ENCODE results near the gene FAM32A.

- PRO-cap = no peak
- RAMPAGE, long total RNA, 2 experiments = no peak in any of the 2 experiments
These were observed 4.2 kb upstream of the EPHX3 start for GRCh38 chr19:15236328-15236919.

DNA sequence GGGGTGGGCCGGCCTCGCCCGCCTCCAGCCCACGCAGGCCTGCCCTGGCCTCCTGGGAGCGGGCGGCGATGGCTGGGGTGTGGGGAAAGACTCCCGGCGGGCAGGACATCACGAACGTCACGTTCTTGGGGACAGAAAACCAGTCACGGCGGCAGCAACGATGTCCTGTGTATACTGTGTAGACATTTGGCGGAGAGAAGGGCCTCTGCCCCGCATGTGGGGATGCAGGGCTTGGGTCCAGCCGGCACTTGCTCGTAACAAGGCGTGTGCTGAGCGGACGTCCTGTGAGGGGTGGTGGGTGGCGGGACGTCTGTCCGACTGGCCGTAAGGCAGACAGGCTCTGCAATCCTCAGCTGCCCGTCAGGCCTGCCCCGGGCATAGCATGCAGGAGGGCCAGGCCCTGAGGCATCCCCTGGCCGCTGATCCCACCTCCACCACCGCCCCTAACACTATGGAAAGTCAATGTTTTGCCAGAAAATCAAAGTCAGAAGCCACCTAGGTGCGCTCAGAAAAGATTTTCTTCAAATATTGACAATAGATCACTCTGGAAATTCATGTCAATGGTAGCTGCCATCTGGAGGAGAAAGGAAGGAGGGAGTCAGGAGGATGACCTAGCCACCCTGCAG lies 5.7 kb upstream of the EPHX3 start:
- PRO-cap = no peak
- RAMPAGE, long total RNA, 2 experiments = no peak in any of the 2 experiments

- PRO-cap = no peak
- RAMPAGE, long total RNA, 2 experiments = no peak in any of the 2 experiments
These were observed 11.1 kb upstream of the EPHX3 start for GRCh38 chr19:15243219-15243776.

GRCh38 chr19:15243910-15244624 lies 11.8 kb upstream of the EPHX3 start:
- PRO-cap = no peak
- RAMPAGE, long total RNA, 2 experiments = no peak in any of the 2 experiments

- PRO-cap = no peak
- RAMPAGE, long total RNA, 2 experiments = no peak in any of the 2 experiments
These were observed 33.5 kb upstream of the EPHX3 start for GRCh38 chr19:15265781-15266057.

- PRO-cap = no peak
- RAMPAGE, long total RNA, 2 experiments = no peak in any of the 2 experiments
These were observed 49.1 kb upstream of the EPHX3 start for GRCh38 chr19:15281300-15281858.

GRCh38 chr19:15283531-15284090 lies 48.7 kb downstream of the BRD4 start:
- PRO-cap = no peak
- RAMPAGE, long total RNA, 2 experiments = no peak in any of the 2 experiments

DNA sequence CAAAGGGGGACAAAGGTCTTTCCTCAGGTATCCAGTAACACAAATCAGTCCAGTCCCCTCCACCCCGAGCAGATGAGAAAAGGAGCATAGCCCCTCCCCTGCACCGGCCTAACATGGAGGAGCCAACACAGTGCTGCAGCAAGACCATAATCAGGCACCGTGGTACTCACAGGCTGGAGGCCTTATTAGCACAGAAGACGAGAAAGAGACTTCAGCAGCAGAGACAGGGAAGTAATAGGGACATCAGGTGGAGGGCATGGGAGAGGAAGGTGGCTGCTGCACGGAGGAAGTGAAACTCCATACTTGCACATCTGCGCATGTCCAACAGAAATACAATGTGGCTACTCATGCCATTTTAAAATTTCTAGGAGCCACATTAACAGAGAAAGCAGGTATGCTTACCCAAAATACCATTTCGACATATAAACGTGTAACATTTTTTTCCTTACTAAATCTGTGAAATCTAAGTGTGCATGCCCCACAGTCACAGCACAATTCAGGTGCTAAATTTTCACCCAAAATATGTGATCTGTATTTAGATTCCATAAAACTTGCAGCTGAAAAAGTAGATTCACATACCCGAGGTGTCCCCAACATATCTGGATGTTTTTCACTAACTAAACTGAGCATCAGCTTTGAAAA lies 46.1 kb downstream of the BRD4 start:
- PRO-cap = no peak
- RAMPAGE, long total RNA, 2 experiments = no peak in any of the 2 experiments

- PRO-cap = no peak
- RAMPAGE, long total RNA, 2 experiments = no peak in any of the 2 experiments
These were observed 45.2 kb downstream of the BRD4 start for GRCh38 chr19:15287253-15287464.

DNA sequence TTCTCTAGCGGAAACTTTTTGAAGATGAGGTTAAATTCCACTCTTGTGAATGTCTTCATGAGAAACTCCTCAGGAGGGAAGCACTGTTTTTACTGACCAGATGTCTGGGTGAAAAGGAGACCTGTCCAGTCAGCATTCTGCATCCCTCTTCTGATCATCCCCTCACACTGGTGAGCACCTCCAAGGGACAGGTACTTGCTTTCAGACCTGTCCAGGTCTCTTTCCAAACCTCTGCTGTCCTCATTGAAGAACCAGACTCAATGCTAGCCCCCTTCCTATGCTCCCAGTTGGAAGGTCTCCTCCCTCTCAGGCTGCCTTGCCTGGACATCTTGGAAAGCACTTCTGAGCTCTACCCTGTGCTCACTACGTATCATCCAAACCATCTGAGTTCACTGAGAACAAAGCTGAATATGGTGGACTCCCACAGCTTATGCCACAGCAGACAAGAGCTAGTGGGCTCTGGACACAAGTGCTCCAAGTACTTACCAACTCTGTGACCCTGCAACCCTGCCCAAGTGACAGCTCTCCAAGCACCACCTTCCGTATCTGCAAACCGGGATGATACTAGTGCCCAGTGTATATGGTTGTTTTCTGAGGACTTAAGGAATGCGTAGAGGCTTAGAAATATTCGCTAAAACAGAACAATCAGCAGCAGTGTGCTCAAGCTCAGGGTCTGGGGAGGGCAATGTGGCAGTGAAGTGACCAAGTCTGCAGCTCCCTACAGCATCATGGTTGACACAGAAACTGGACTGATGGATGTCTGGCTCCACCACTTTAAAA lies 15.5 kb downstream of the BRD4 start:
- PRO-cap = no peak
- RAMPAGE, long total RNA, 2 experiments = no peak in any of the 2 experiments

DNA sequence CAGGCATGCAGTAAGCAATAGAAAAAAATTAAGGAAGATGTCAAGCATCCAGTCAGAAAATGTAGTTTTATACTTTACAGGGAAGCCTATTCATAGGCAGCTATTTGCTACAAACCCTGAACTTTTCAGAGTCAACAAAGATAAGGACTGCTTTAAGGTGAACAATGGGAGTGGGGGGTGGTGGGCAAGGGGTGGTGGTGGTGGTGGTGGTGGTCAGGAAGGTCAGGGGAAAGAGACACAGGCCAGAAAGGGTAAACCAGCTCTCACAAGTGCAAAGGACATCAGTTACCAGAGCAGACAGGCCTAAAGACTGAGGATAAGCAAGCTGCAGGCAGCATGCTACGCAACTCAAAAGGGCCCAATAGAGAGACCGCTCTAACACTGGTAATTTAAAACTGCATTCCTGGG lies 14.9 kb downstream of the BRD4 start:
- PRO-cap = no peak
- RAMPAGE, long total RNA, 2 experiments = no peak in any of the 2 experiments

GRCh38 chr19:15551080-15551719 lies 42.9 kb downstream of the CYP4F22 start:
- PRO-cap = no peak
- RAMPAGE, long total RNA, 2 experiments = no peak in any of the 2 experiments

DNA sequence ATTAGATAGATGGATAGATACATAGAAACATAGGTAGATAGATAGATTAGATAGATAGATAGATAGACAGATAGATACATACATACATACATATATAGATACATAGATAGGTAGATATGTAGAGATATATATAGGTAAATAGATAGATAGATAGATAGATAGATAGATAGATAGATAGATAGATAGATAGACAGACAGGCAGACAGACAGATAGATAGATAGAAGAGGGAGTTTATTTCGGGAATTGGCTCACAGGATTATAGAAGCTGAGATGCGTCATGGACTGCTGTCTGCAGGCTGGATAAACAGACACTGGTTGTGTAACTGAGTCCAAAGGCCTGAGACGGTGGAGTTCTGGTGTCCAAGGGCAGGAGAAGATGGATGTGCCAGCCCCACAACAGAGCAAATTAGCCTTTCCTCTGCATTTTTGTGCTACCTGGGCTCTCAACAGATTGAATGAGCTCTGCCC lies 2.6 kb downstream of the CYP4F3 start:
- PRO-cap = no peak
- RAMPAGE, long total RNA, 2 experiments = no peak in any of the 2 experiments

DNA sequence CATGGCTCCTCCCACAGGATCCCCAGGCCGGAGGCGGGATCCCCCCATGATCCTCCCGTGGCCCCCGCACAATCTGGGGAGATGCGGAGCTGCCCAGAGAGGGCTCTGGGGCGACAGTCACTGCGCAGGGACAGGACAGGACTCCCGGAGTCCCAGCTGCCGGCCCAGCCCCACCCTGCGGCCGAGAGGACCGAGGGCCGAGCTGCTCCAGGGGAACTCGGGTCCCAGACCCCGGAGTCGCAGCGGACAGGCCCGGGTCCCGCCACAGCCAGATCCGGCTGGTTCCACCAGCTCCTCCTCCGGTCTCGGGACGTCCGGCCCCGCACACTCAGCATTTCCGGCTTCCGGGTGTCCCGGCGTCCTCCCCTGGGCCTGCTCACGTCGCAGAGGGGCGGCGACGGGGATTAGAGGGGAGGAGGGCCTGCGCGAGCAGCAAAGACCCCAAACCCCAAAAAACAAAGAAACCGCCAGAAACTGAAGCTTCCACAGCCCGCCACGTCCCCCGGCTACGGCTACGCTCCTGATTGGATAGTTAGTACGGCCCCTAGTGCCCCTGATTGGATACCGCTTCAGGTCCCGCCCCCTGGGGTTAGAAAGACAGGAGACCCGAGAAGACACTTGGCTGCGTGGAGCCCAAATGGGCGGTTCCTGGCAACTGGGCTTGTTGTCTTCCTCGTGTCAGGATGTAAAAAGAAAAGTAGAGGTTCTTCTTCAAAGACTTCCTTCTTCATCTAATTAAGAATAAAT lies 21.3 kb upstream of the OR10H1 start:
- PRO-cap = bidirectional peak, plus-strand start at position 636 of the sequence, minus-strand start at position 508 of the sequence
- RAMPAGE, long total RNA, 2 experiments = no peak in any of the 2 experiments

GRCh38 chr19:16001645-16001980 lies 52.8 kb downstream of the OR10H4 start:
- PRO-cap = no peak
- RAMPAGE, long total RNA, 2 experiments = no peak in any of the 2 experiments

GRCh38 chr19:16069609-16070186 lies 6.6 kb upstream of the TPM4 start:
- PRO-cap = no peak
- RAMPAGE, long total RNA, 2 experiments = no peak in any of the 2 experiments

GRCh38 chr19:16075744-16076412 lies 417 bp upstream of the TPM4 start:
- PRO-cap = unidirectional peak, plus-strand start at chr19:16076111; bidirectional peak, plus-strand start at chr19:16076135, minus-strand start at chr19:16076180; bidirectional peak, plus-strand start at chr19:16076468, minus-strand start at chr19:16076211
- RAMPAGE, long total RNA, 2 experiments = start-site peak on the plus strand in 1 of 2 experiments, at chr19:16076139-16076154 at its widest, 60 reads per replicate

GRCh38 chr19:16112066-16112308 lies 298 bp downstream of the RAB8A start:
- PRO-cap = no peak
- RAMPAGE, long total RNA, 2 experiments = no peak in any of the 2 experiments

DNA sequence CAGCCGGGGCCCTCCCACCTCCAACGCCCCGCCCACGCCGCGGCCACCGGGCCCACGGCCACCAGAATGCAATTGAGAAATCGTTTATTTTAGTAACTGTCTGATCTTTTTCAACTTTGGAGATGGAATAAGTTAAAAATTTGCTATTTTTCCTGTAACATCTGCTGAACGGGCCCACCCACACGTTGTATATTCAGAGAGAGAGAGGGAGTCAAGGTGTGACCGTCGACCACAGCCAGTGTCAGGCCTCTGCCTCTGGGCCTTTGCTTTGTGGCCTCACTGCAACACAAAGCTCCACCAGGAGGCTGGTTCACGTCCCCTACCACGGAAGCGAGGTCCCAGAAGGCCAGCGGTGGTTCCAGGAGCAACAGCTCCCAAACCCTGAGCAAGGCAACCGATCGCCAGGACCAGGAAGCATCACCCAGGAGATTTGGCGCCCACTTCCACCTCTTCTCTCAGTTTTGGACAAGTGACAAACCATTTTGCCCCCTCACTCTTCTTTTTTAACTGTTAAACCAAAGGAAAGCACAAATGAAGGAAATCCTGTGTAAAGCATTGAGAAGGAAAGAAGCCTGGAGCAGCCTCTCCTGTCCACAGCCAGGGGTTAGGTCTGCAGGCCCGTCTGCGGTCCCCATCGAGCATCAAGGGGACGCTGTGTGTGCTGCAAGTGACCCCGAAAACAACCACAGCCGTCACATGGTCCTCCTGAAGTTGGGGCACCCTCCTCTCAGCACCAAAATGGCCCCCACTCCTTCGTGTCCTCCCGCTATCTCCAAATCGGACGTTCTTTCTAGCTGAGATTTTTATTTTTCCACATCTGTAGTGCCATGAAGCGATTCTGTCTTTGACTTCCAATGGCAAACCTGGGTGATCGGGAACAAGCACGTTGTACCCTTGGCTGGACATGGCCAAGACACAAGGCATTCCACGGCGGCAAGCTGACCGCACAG lies 10.8 kb upstream of the HSH2D start:
- PRO-cap = no peak
- RAMPAGE, long total RNA, 2 experiments = no peak in any of the 2 experiments

DNA sequence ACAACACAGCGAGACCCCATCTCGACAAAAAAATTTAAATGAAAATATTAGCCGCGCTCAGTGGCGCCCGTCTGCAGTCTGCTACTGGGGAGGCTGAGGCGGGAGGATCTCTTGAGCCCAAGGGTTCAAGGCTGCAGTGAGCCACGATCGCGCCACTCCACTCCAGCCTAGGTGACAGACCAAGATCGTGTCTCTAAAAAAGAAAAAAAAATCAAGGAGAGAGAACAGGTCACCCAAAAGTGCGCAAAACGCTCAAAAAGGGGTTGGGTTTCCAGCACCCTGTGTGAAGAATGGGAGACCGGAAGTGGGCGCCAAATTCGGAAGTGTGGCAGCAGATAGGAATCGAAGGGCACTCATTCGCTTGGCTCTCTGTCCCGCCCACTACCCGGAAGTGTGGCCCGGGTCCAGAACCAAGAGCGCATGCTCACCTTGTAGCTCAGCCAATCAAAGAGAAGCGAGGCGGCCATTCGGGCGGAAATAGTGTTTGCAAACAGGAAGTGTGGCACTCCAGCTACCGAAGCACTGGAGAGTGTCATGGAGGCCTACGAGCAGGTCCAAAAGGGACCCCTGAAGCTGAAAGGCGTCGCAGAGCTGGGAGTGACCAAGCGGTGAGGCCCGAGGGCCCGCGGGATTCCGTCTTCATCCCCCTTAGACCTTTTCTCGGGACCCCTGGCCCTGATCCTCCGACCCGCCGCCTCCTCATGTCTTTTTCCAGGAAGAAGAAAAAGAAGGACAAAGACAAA lies at the start of gene FAM32A:
Gene FAM32A (plus strand): TSS at position 502 of the 743 bp plus-strand sequence.
- PRO-cap = bidirectional peak, plus-strand start at position 525 of the sequence, minus-strand start at position 292 of the sequence
- RAMPAGE, long total RNA, 2 experiments = start-site peak on the plus strand in 2 of 2 experiments, centred at position 513 of the sequence, 1,038 to 1,327 reads per replicate